HT-29 (cell line): ENCODE measurements around a stretch of chr5.

- RAMPAGE, long total RNA = no peak
Observed at GRCh38 chr5:172958270-172959040, 769 bp upstream of the RPL26L1 start.

GRCh38 chr5:173065203-173065610 is 9.1 kb downstream of the CREBRF start:
- RAMPAGE, long total RNA = no peak

GRCh38 chr5:173139888-173140397 is 4.4 kb upstream of the BNIP1 start:
- RAMPAGE, long total RNA = no peak

DNA sequence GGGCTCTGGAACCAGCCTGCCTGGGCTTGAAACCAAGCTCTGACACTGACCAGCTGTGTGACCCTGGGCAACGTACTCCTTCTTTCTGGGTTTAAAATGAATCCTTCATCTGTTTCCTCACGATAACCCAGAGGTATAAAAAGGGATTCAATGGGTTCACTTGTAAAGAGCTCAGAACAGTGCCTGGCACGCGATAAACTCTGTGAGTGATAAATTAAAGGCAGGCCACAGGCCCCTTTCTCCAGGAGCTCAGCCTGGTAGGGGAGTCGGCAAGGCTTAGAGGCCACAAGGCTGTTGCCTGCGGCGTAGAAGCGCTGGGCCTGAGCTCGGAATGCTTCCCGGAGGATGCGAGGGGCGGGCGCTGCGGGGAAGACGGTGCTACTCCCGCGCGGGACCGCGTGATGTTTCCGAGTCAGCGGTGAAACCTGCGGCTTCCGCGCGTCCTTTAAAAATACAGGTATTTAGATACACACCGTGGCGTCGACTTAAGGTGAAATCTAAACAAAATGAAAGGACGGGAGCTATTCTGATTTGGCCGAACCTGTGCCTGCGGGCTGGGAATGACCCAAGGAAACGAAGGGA is 6.4 kb downstream of the NKX2-5 start:
- RAMPAGE, long total RNA = no peak

- RAMPAGE, long total RNA = no peak
Observed at GRCh38 chr5:173237183-173237670, 2.2 kb upstream of the NKX2-5 start.

GRCh38 chr5:173243649-173244205 is 8.7 kb upstream of the NKX2-5 start:
- RAMPAGE, long total RNA = no peak

DNA sequence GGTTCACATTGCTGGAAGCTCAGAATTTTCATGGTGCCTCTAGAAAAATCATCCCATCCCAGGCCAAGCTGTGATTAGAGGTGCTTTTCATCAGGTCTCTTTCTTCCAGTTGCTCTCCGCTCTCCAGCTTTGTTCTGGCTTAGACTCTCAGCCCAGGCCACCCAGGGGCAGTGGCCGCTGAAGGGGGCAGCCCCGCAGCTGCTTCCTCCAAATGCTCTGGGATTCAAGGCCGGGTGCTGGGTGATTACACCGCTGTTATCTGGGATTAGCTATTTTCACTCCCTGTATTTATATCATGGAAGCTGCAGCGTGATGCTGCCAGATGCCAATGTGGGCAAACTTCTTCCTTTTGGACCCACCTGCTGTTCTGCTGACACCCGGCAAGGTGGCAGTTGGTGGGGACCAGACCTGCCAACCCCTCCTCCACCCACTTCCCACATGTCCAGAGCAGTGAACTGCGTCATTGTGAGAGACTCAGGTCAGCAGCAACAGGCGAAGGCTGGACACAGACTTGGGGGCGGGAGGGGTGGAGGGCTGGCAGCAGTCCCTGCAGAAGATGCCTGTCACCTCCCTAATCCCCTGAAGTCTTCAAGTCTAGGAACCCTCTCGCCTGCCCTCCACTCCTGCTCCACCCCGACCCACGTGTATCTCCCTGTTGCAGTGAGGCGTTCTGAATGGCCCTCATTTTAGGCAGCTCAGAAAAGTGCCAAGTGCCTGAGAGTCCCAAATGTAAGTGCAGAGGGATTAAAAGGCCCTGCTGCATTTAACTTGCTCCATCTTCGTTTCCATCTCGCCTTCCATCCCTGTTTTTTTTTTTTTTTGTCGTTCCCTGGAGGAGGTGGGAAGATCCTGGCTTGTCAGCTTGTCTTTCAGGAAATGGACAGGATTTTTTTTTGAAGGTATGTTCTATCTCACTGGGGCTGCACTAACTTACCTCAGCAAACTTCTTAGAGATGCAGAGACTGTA is 34.0 kb upstream of the NKX2-5 start:
- RAMPAGE, long total RNA = no peak

GRCh38 chr5:173283546-173284199 is 44.5 kb downstream of the STC2 start:
- RAMPAGE, long total RNA = no peak

- RAMPAGE, long total RNA = no peak
Observed at GRCh38 chr5:173294550-173295284, 33.5 kb downstream of the STC2 start.

DNA sequence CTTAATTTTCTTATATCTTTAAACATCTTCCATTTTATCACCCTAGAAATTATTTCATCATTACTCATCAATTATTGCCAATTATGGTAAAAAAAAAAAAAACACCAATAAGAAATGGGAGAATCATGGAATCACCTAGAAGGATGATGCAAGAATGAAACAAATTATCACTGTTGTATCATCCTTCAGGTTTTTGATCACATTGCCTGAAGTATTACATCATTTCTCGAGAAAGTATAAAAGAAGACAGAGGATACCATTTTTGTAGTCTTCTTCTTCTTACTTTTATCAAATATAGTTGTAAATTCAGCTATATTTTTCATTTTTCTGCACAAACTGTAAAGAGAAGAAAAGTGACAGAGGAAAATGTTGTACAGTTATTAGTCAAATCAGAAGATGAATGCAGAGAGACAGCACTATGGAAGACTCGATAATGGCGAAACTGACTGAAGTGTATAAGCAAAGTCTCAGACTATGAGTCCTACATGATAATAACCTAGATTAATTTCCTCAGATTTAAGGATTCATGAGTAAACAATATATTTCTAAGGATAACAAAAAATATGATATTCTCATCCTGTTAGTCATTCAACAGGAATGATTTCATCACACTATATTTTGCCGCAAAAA is 5.8 kb upstream of the STC2 start:
- RAMPAGE, long total RNA = no peak

- RAMPAGE, long total RNA = no peak
Observed at GRCh38 chr5:173454765-173455698, 126.8 kb upstream of the STC2 start.

- RAMPAGE, long total RNA = no peak
Observed at GRCh38 chr5:173533671-173534058, 82.8 kb downstream of the BOD1 start.

DNA sequence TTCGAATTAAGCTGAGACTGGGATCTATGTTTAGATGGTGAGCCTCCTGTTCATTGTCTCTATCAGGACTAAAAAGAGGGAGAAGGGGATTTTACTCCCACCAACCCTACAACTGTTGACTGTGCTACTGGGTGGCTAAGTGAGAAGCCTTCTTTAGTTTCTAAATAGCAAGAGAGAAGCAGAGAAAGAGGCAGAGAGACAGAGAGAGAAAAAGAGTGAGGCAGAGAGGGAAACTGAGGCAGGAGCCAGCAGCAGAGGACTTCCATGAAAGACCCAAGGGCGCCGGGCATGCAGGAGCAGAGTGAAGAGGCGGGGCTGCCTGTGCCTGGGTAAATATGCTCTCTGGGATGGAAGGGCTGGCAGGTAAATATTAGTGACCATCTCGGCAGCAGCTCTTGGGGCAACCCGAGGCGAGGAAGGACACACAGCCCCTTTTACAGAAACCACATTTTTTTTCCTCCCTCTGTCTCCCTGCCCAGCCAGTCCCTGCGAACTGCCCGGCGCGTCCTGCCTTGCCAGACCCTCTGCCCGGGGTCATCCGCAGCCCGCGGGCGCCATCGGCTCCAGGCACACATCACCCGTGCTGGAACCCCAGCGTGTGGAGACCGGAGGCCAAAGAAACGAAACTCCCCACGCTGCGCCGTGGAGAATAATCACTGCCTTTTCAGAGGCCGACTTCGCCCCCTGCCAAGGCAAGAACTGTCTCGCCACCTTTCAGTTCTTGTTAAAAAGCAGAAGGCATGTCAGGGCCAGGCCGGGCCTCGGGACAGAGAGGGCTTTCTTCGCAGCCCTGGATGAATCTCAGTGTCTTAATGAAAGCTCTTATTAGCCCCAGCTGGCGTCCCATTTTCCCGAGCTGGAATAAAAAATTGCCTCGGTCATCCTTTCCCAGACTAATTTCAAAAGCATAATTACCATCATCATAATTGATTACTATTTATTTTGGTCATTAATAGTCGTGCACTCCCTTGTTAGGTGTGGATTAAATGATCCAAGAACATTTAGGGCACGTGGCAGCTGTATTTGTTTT is 61.3 kb downstream of the BOD1 start:
- RAMPAGE, long total RNA = no peak

DNA sequence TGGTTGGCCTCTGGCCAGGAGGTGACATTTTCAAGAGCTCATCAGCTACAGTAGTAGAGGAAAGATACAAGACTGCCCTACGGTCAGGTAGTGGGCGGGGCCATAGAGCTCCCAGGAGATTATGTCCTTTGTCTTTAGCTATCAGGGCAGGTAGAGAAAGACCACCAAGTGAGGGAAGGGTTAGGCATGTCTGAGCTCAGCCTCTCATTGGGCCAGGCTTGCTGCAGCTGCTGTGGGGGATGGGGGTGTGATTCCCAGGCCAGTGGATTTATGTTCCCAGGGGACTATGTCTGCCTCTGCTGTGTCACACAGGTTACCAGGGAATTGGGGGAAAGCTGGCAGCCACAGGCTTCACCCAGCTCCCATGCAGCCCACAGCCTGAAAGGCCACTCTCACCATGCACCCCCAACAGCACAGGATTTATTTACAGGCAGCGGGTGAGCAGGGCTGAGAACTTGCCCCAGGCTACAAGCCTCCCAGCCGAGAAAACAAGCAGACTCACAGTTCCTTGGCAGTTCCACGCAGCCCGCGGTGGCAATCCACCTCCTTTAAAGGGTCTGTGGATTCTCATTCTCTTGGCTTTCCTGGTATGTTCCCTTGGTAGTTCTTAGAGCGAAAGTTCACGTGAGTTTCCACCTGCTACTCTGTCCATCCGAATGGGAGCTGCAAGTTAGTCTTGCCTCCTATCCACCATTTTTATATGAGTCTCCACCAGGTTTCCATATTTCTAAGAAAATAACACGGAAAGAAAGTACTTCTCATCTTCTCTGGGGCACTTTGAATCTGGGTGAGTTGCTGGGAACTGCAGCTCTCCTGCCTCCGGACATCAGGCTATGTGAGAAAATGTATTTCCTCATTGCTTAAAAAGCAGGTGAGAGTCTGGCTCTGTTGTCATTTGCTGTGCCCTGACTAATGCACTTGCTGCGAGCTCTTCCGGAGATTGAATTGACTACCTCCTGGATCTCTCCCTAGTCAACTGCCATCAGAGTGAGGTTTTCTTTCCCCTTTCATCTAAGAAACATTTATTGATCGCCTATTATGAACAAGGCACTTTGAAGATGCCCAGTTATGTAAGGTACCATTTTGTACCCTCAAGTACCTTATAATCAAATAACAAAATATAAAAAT is 37.8 kb upstream of the BOD1 start:
- RAMPAGE, long total RNA = no peak

DNA sequence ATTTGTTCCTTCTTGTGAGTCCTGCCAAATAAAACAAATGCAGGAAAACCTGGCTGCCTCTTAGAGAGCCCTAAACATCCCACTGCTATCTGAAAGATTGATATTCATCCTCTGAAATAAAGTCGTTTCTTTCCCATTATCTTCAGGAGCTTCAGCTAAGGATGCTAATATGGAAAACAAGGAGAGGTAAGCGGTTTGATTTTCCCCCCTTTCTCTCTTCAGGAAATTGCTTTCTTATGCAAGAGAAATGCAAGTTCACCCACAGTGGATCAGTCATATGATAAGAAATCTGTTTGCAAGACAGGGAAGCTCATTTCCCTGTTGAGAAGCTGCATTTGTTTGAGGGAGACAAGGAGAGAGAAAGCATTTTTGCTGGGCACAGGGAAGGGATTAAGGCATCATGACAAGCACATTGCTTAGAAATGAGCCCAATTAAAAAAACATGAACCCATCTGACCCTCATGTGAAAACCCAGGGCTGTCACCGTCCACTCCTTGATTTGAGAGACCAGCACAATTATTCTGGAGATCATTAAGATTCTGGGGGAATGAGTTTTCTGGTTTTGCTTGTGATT is 53.7 kb upstream of the BOD1 start:
- RAMPAGE, long total RNA = no peak

- RAMPAGE, long total RNA = no peak
Observed at GRCh38 chr5:173858339-173858932, 29.7 kb upstream of the CPEB4 start.

- RAMPAGE, long total RNA = no peak
Observed at GRCh38 chr5:173865618-173866069, 22.5 kb upstream of the CPEB4 start.

DNA sequence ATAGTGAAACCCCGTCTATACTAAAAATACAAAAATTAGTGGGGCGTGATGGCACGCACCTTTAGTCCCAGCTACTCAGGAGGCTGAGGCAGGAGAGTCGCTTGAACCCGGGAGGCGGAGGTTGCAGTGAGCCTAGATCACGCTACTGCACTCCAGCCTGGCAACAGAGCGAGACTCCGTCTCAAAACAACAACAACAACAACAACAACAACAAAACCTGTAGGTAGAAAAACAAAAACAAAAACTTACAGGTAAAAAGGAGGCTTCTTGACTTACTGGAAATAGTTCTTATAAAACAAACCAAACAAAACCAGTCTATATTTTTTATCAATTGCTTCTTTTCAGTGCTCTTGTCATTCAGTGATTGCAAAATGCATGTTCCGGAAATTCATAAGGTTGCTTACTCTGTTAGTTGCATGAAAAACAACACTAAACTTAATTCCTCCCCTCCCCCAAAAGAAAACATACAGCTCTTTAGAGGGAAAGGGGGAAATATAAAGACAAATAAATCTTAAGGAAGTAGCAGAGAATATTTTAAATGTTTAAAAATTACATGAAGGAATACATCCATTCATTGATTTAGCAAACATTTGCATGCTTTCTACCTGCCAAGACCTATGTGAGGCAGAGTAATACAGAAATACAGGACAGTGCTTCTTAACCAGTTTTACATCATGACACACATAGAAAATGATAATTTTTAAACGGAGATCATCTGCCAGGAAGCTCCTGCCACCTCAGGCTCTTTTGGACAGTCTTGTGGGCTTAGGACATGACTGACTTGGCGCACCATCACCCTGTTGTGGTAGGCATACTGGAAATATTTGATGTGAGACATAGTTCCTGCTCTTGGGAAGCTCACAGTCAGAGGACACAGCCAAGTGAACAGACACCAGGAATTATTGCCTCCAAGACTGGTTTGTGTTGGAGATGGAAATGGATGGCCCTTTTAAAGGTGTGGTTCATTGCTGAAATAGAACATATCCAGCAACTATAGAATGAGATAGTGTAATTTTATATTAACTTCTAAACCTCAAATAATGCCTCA is 19.3 kb downstream of the CPEB4 start:
- RAMPAGE, long total RNA = no peak

- RAMPAGE, long total RNA = no peak
Observed at GRCh38 chr5:173919273-173919839, 31.2 kb downstream of the CPEB4 start.

- RAMPAGE, long total RNA = no peak
Observed at GRCh38 chr5:173954613-173955651, 34.0 kb upstream of the C5orf47 start.